Epithelial cell of proximal tubule (primary cell): Measurements from ENCODE around the genes LRRC18, DRGX and SGMS1.

DNA sequence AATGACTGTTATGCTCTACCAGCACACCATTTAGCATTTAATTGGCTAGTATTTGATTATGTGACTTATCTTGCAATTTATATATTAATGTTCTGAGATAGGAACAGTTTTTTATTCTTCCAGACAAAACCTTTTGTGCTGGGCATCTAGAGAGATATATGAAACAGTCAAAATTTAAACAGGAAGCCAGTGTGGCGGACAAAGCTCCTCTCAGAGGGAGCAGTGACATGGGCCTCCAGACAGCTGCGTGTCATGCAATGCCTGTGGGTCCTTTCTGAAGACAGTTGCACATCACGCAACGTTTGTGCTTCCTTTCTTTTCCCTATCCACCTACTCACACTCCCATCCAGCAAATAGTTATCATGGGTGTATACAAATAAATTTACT lies 74.7 kb downstream of the MARCHF8 start:
- RAMPAGE, long total RNA, result no peak
- RRBS, result no CpG with 5 or more reads among the region's 4 CpGs

GRCh38 chr10:45673260-45673592 lies 654 bp upstream of the ZFAND4 start:
- RAMPAGE, long total RNA, result no peak
- RRBS, result no CpG with 5 or more reads among the region's 8 CpGs

DNA sequence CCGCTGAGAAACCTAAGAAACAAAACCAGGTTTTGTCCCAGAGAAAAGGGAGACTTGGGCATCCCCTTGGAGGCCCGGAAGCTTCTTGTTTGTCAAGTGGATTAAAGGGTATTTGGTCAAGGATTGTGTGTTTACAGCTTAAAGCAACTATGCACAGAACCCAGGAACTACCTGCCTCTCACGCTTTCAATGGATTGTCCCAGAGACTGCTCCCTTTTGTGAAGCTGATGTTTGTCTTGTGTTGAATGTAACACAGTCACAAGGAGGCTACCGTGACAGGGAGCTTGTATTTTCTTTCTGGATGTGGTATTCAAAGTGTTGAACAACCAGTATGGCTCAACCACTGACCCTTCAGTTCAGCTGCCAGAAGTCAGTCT lies 6.4 kb upstream of the MSMB start:
- RAMPAGE, long total RNA, result no peak
- RRBS, result no CpG with 5 or more reads among the region's 4 CpGs

- RAMPAGE, long total RNA, result no peak
- RRBS, result no CpG with 5 or more reads among the region's 10 CpGs
Observed at GRCh38 chr10:46299969-46300547, 13.3 kb downstream of the ANTXRL start.

DNA sequence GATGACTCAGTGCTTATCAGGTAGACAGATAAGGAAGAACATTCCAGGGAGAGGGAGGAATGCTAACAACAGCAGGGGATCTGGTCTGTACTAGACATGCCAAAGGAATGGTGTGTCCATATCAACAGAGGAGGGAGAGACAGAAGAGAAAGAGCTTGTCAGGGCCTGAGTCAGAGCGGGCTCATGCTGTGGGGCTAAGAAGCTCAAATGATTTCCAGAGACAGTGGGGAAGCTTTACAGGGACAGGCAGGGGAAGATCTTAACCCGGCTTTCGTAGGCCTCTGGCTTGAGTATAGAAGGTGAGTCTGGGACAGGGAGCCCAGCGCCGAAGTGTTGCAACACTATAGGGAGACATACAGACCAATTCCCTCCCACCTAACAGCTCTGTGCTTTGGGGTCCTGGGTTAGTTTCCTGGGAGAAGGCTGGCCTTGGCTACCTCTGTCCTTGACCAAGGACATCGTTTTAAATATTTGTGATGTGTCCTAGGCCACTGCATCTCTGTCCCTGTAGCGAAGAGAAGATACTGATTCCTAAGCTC lies 21.4 kb downstream of the ANXA8L1 start:
- RAMPAGE, long total RNA, result no peak
- RRBS, result no CpG with 5 or more reads among the region's 7 CpGs

DNA sequence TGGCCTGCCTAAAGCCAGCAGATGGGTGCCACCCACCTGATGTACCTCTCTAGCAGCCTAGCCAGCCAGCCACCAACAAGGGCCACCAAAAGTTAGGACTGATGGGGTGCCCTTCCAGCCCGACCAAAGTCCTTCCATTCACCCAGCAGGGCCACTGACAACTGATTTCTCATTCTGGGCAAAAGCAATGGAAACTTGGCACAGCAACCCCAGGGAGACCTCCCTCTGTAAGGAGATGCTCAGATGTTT lies 13.7 kb downstream of the GPRIN2 start:
- RAMPAGE, long total RNA, result no peak
- RRBS, result no CpG with 5 or more reads among the region's 1 CpG

GRCh38 chr10:48369972-48370820 lies 63.7 kb downstream of the MAPK8 start:
- RAMPAGE, long total RNA, result no peak
- RRBS, result no CpG with 5 or more reads among the region's 3 CpGs

- RAMPAGE, long total RNA, result no peak
- RRBS, result no CpG with 5 or more reads among the region's 1 CpG
Observed at GRCh38 chr10:48431913-48432344, 125.5 kb downstream of the MAPK8 start.

DNA sequence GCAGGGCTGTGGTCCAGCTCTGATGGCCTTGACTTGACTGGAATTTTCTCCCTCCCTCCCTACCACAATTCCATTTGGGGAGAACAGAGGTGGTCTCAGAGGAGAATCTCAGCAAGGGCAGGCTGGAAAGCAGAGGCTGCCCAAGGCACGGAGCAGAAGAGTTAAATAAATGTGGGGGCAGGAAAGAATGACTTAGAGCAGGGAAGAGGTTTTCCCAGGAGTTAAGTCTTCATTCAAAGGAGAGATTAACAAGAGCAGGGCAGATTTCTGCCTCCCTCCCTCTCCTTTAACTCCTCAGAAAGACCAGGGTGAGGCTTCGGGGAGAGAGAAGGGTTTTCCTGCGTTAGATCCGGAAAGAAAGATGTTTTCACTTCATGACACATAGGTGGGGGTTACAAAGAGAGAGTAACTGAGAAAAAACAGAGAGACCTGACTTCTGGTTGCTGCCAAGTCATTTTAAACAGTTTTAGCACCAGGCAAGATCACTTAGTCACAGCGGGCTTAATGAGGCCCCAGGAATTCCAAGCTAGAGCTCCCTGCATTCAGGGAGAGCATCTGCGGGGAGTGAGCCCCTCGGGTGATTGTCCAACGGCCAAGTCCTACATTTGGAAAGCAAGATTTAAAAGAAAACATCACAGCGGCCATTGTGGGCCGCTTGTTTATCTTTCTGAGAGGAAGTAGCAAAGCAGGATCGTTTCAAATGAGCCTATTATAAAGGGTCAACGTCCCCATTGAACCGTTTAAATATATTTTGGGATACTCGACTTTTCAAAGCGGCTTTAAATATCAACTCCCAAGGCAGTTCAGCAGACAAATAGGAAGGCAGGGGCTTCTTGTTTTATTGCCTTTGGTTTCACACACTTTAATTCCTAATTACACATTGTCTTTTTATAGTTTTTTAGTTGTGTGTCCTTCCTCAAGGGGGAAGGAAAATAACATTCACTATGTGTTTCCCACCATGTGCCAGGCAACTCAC lies 78.5 kb downstream of the ARHGAP22 start:
- RAMPAGE, long total RNA, result no peak
- RRBS, result no CpG with 5 or more reads among the region's 15 CpGs

DNA sequence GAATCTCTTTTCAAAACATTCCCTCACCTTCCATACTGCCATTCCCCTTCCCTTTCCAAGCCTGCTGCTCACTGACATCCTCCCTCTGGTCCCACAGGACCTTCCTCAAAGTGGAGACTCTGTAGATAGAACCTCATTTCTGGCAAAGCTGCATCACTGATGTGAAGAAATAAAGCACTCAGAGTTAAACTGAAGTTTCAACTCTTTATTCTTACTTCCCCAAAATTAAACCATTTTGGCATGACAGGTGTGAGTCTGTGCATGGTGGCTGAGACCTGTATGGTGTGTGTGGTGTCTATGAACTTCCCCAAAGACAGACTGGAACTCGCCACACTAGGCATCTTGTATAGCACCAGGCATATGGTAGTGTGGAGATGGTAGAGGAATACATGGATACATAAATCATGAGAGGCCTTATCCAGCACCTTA lies 6.7 kb upstream of the WDFY4 start:
- RAMPAGE, long total RNA, result no peak
- RRBS, result no CpG with 5 or more reads among the region's 1 CpG

DNA sequence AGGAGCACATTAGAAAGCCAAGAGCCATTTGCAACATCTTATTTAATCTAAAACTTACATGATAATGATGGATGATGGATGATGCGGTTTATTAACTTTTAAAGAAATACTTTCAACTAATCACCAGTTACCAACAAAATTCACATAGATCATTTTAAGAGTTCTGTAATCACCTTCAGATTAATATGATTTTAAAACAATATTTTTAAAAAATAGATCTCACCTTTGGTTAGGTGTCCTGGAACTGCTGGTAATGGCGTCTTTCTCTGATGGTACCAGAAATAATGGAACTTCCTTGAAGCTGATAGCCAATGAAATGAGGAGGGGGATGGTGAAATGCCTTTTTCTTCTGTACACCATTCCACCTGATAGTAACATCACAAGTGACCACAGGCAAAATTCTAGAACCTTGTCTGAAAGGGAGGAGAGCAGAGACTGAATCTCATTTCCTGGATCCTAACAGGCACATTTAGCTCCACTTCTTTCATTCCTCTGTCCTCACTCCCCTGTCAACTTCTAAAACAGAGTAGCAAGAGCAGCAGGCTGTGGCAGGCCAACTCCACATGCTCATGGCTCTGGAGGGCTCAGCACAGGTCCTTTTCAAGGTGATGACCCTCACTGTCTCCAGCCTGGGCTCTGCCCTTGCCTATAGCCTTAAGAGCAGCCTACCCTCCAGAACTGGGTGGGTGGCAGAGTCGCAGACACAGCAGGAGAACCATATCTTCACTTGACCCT lies at the start of gene LRRC18:
Gene LRRC18, minus strand, starts transcription at position 318 of the 735 bp plus-strand sequence.
- RAMPAGE, long total RNA, result no peak
- RRBS, result no CpG with 5 or more reads among the region's 3 CpGs

GRCh38 chr10:49395287-49396462 lies at the start of gene DRGX:
Gene DRGX, minus strand, starts transcription at chr10:49396089.
- RAMPAGE, long total RNA, result no peak
- RRBS, result 4% methylated on average over 22 of the region's 86 CpGs

DNA sequence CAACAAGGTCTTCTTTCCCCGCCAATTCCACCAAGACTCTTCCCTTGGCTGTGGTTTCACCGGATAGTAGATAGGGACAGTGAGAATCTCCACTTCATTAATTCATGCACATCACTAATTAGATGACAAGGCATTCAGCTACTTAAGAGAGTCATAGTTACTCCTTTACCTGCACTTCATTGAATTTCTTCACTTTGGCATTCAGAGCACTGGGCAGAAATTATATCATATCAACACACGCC lies 23.6 kb downstream of the C10orf53 start:
- RAMPAGE, long total RNA, result no peak
- RRBS, result no CpG with 5 or more reads among the region's 3 CpGs

- RAMPAGE, long total RNA, result no peak
- RRBS, result no CpG with 5 or more reads among the region's 6 CpGs
Observed at GRCh38 chr10:50325215-50326082, 74.1 kb upstream of the ASAH2 start.

- RAMPAGE, long total RNA, result no peak
- RRBS, result no CpG with 5 or more reads among the region's 3 CpGs
Observed at GRCh38 chr10:50374245-50375456, 123.3 kb upstream of the ASAH2 start.

GRCh38 chr10:50393134-50394264 lies 142.2 kb upstream of the ASAH2 start:
- RAMPAGE, long total RNA, result no peak
- RRBS, result no CpG with 5 or more reads among the region's 8 CpGs

DNA sequence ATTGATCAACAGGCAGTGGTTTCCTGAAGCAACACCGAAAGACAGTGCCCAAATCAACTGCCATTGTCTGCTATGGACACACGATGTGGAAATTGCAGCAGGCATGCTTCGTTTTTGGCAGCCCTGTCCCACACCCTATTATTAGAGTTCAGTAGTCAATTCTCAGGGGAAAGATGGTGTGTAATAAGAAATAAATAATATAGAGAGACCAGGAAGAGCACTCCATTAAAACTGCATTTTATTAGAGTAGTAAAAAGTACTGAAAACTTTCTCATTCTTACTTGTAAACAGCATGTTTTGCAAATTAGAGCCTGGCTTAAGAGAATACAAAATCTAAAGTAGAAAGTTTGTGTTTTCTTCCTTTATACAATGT lies 153.8 kb downstream of the SGMS1 start:
- RAMPAGE, long total RNA, result no peak
- RRBS, result no CpG with 5 or more reads among the region's 3 CpGs

DNA sequence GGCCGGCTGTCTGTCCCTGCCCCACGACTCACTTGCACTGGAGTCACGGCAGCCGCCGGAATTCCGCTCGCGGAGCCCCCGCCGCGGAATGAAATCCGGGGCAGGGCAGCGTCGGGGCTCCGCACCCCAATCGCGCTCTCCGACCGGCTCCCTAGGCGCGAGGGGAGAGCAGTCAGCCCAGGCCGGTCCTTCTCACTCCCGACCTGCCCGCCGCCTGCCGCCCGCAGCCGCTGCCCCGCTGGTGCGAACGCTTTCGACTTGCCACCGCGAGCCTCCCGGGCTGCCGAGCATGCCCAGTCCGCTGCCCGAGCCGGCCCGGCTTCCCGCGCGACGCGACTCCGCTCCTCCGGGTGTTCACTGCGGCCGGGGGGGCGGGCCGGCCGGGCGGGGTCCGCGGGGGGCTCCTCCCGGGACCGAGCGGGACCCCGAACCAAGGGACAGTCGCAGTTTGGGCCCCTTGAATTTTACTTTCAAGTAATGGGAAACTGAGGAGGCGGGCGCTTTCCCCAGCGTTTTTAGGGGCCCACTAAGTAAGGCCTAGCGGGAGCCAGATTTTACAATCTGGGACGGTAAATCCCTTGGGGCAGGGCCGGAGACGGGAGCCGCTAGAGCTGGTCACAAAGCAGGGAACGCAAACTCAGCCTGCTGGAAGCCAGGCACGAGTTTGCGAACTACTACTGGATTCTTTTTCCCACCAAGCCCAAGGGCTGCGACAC lies at the start of gene SGMS1:
Gene SGMS1, minus strand, starts transcription at position 282 of the 716 bp plus-strand sequence.
- RAMPAGE, long total RNA, result no peak
- RRBS, result 2% methylated on average over 28 of the region's 72 CpGs

DNA sequence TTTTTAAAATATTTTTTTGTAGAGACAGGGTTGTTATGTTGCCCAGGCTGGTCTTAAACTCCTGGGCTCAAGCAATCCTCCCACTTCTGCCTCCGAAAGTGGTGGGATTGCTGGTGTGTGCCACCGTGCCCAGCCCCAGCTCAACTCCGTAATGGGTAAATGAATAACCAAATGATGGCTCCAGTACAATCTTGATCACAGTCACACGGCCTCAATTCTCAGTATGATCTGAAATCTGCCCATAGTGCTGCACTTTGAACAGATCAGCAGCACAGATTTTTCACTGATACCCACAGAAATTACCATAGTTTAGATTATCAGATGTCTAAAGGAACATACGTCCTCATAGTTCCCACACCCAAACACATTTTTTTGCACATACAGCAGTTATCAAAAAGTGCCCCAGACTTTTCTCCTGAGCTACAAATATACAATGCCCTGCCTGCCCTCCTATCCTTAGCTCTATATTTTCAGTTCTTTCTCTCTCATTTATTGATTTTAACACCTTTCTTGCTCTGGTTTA lies 25.0 kb upstream of the SGMS1 start:
- RAMPAGE, long total RNA, result no peak
- RRBS, result no CpG with 5 or more reads among the region's 5 CpGs

DNA sequence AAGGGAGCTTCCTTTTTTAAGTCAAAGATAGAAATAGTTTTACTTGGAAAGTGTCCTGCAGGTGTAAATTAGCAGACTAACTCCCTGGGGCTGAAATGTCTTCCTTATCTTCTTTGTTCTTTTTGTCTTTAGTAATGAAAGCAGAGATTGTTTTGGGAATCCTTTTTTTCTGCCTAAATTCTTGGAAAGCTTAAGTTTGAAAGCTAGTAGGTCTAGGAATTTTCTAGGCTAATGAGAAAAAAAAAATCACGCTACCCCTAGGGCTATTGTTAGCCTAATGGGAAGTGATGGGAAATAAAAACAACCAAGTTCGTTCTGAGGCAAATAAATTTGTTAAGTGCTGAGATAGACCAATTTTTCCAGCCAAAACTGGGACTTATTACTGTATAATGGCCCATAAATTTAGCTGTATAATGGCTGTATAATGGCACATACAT lies 139.2 kb upstream of the CSTF2T start:
- RAMPAGE, long total RNA, result no peak
- RRBS, result no CpG with 5 or more reads among the region's 2 CpGs